Suprapubic skin (tissue), 4 donors: ENCODE data around the genes DARS2, ZBTB37 and TNN.

DNA sequence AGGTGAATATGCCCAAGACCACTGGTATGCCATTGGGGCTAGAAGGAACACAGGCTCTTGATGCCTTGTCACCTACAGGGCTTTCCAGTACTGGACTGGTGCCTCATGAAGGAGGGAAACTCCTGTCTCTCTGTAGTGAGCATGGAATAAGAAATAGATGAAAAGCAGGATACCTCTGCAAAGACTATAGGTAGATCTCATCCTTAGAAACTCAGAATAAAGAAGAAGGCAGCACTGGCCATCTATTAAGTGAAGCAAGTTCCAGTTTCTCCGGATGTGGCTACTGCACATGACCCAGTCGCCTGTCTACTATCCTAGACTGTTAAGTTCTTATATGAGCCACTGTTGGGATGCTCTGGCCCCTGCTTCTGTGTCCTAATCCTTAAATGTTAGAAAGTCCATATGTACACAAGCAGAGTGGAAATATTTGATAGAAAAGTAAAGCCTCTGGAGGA, 2.1 kb downstream of the FASLG start:
- PRO-cap = no peak
- RAMPAGE, long total RNA, 4 experiments = no peak in any of the 4 experiments

DNA sequence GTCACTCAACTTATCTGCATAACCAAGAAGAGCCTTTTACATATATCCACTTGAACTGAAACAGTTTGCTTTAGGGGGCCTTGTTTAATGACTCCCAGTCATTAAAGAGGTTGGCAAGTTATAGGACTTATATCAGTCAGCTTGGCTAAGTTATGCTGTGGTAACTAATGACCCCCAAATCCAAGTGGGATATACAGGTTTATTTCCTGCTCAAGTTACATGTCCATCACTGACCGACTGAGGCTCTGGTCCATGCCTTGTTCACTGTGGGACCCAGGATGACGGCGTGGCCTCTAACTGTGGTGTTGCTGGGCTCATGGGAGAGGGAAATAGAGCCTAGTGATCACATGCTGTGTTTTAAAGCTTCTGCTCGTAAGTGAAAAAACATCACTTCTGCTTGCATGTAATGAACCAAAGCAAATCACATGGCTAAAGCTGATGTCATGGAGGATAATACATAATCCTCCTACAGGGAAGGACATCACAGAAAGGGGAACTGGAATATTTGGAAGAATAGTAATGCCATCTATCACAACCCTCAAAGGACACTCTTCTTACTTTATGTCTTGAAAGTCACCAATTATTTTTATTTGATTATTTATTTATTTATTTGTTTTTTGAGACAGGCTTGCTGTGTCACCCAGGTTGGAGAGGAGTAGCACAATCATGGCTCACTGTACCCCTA, 107.5 kb downstream of the FASLG start:
- PRO-cap = no peak
- RAMPAGE, long total RNA, 4 experiments = no peak in any of the 4 experiments

DNA sequence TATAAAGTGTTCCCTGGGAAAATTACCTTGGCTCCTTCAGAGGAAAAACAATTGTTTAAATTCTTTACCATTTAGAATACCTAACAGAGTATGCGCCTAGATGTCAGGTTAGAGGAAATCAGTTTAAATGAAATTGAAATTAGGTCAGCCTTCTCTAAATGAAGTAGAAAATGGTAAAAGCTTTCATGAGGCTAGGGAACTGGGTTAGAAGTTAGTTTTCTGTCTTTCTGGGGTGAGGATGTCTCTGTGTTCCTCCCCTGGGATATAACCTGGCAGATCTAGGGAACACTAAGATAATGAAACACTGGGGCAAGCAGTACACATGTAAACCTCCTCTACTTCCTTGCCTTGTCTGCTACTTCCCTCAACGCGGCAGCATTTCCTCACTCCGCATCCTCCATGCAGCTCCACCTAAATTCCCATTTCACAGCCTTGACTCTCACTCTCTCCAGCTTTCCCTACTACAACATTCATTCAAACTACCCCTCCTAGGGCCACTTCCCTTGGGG, 90.4 kb downstream of the TNFSF18 start:
- PRO-cap = no peak
- RAMPAGE, long total RNA, 4 experiments = no peak in any of the 4 experiments

DNA sequence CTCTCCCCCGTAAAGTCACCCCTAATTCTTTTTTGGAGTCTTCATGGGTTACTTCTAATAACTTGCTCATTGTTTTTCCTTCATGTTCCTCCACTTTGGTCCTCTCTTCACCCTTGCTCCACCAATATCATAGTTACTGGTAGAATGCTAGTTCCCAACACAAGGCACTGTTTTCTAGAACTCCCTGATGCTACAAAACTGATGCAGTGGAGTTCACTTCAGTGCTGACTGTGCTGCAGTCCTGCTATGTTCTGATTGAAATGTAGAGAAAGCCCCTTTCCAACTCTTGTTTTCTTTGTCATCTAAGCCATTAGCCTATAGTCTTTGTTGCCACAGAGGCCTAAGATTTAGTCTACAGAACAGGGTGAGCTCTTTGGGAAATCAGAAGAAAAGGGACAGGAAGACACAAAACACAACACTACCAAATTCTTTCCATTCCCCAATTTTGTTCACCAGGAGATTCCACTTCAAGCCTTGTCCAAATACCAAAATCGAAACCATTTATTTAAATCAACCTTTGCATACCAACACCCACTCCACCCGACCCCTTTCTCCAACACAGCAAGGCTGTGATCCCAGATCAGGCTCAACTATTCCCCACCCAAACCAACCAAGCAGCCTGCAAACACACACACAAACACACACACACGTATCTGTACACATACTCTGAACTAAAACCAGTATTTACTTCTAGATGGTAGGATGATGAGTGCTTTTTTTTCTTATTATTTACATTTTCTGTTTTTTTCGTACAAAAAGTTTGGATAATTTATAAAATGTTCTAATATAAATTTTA, 33.3 kb upstream of the PRDX6 start:
- PRO-cap = no peak
- RAMPAGE, long total RNA, 4 experiments = no peak in any of the 4 experiments

DNA sequence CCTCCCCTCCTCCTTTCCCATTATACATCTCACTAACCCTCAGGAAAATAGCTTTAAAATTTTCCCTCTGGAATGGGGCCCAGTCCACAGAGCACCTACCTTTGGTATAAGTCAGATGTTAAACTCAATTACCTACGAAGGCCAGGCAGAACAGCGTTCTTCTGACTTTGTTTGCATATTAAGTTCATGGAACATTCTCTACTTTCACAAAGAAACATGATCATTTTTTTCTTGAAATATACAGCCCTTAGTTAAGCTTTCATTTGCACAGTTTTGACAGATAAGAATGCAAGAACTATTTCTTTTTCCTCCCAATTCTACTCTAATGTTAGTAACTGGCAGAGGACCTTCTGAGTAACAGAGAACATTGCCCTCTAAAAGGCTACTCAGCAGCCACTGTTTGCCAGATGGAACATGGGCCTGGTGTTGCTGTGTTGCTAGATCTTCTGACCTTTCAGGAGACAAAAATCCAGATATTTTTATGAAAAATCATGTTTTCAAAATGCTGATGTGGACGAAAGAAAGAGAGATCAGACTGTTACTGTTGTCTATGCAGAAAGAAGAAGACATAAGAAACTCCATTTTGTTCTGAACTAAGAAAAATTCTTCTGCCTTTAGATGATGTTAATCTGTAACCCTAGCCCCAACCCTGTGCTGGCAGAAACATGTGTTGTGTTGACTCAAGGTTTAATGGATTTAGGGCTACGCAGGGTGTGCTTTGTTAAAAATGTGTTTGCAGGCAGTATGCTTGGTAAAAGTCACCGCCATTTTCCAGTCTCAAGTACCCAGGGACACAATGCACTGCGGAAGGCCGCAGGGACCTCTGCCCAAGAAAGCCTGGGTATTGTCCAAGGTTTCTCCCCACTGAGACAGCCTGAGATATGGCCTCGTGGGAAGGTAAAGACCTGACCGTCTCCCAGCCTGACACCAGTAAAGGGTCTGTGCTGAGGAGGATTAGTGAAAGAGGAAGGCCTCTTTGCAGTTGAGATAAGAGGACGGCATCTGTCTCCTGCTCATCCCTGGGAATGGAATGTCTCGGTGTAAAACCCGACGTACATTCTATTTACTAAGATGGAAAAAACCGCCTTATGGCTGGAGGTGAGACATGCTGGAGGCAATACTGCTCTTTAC, 2.9 kb upstream of the PRDX6 start:
- PRO-cap = no peak
- RAMPAGE, long total RNA, 4 experiments = no peak in any of the 4 experiments

DNA sequence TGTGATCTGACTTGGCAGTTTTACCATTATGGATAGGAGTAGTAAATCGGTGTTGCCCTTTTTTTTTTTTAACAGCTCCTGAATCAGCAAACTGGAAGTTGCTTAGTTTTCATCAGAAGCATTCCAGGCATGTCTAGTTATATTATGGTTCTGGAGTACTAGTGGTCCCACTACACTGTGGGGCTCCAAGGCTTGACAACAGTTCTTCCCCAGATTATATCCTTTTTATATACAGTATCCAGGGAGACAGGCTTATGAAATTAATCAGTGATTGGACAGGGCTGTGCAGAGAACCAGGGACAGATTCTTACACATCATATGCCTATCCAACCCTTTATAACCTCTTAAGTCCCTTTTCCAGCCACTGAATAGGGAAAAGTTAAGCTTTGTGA, 1.3 kb downstream of the PRDX6 start:
- PRO-cap = no peak
- RAMPAGE, long total RNA, 4 experiments = no peak in any of the 4 experiments

DNA sequence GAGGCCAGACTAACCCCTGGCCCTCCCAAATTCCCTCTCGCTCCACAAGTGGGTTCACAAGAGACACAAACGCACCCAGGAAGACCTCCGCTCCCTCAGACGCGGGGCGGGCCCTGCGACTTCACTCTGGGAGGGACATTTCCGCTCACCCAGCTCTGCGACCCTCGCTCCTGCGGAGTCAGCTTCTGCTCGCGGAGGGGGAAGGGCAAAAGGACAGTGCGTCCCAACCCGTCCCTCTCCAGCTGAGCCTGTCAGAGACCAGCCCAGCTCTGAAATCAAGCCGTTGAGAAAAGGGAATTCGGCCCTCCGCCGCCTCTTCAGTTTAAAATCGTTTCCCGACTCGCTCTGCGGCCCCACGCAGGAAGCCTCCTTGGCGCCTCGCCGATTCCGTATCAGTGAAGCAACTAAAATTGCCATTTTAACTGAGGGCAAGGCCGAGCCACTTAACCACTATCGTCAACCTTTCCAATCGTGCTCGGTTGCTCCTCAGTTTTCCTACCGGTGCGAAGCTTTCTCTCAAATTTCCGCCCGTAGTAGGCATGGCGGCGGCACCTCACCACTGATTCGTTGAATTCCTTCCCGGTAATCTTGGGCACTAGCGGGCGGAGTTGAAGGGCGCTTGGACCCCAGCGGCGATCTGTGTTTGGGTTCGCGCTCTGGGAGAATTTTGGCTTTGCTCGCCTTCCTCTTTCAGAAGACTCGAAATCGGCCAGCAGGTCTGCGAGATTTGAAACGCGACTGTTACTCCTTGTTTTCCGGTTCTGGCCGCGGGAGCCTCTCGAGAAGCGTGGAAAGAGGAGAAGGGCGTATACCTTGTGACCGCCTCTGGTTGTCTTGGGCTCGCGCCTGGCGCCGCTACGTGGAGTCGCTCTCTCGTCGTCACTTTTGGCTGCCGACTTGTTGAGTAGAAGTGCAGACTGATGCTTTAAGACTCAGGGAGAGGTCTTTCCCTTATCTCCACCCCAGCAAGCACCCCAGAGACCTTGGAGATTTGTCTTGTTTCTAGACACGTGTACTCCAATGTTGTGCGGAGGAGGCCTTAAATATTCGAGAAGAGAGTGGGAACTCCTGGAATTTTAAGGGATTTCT, at the start of gene DARS2:
TSS of gene DARS2 (plus strand) at position 611 of the 1,089 bp plus-strand sequence.
- PRO-cap = bidirectional peak, plus-strand start at position 882 of the sequence, minus-strand start at position 763 of the sequence
- RAMPAGE, long total RNA, 4 experiments = start-site peak on the plus strand in 4 of 4 experiments, centred at positions 594 to 905 of the sequence, 15 to 87 reads per replicate

- PRO-cap = bidirectional peak, plus-strand start at chr1:173868235, minus-strand start at chr1:173867989; bidirectional peak, plus-strand start at chr1:173868439, minus-strand start at chr1:173868448
- RAMPAGE, long total RNA, 4 experiments = start-site peak on the plus strand in 2 of 4 experiments, at chr1:173868161-173868991 at its widest, 5 to 48 reads per replicate
Measured at GRCh38 chr1:173868133-173869132, at the start of gene ZBTB37. Gene ZBTB37 (plus strand): TSS chr1:173868380.

DNA sequence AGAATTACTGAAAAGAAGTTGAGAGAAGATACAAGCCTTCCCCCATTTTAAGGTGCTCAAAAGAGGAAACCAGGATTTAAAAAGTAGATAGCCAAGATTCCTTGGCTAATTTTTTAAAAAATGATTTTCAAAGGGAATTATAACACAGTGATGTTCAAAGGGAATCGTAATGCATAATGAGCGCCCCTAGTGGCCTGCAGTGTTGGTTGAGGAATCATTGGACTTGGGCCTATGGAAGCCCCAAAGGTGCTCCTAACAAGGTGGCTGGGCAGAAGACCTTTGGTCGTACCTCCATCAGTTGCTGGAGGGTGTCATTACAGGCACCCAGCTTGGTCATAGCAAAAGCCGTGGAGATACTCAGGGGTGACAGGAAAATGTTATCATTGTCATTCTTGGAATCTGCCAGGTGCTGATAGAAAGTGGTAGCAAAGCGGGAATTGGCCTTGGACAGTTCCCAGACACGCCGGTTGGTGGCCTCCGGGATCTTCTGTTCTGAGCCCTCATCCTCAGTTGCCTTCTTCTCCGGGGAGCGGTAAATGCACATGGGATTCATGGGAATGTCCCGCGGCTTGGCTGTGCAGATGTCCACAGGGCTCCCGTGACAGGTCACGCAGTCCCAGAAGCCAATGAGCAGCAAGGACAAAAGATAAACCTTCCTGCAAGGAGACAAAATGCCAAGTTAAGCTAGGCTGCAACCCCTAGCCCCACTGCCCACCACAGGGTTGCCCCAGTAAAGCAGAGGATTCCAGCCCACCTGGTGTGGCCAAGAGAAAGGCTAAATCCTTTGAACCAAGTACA, 2.7 kb downstream of the SERPINC1 start:
- PRO-cap = no peak
- RAMPAGE, long total RNA, 4 experiments = no peak in any of the 4 experiments

- PRO-cap = no peak
- RAMPAGE, long total RNA, 4 experiments = no peak in any of the 4 experiments
Measured at GRCh38 chr1:174437202-174437704, 10.5 kb upstream of the GPR52 start.

- PRO-cap = no peak
- RAMPAGE, long total RNA, 4 experiments = start-site peak on the plus strand in 1 of 4 experiments, at chr1:174522994-174523187 at its widest, 12 reads per replicate
Measured at GRCh38 chr1:174522635-174523209, 75.0 kb downstream of the GPR52 start.

- PRO-cap = no peak
- RAMPAGE, long total RNA, 4 experiments = no peak in any of the 4 experiments
Measured at GRCh38 chr1:174938414-174939192, 61.1 kb upstream of the CACYBP start.

- PRO-cap = no peak
- RAMPAGE, long total RNA, 4 experiments = no peak in any of the 4 experiments
Measured at GRCh38 chr1:174964997-174965589, 34.7 kb upstream of the CACYBP start.

- PRO-cap = no peak
- RAMPAGE, long total RNA, 4 experiments = no peak in any of the 4 experiments
Measured at GRCh38 chr1:175000845-175001044, 998 bp downstream of the CACYBP start.

DNA sequence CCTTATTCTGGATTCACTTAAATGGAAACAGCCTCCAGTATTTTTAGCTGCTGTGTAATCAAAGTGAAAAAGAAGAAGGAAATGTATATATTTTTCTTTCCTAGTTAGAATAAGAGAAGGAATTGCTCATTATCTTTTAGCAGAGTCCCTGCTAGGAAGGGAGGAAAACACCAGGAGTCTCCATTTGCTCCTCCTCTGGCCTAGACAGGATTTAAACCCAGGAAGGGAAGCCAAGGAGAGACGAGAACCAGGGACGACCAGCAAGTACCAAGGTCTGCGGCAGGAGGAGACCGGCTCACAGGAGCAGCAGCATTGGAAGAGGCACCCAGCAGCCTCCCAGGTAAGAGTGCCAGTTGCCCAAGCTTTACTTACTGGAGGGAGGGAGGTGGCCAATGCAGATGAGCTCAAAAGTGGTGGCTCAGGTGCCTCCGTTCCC, at the start of gene TNN:
TSS of gene TNN (plus strand) at position 238 of the 436 bp plus-strand sequence.
- PRO-cap = no peak
- RAMPAGE, long total RNA, 4 experiments = start-site peak on the plus strand in 2 of 4 experiments, centred at positions 238 to 239 of the sequence, 6 to 13 reads per replicate

- PRO-cap = no peak
- RAMPAGE, long total RNA, 4 experiments = no peak in any of the 4 experiments
Measured at GRCh38 chr1:175317578-175318288, 125.2 kb upstream of the KIAA0040 start.

DNA sequence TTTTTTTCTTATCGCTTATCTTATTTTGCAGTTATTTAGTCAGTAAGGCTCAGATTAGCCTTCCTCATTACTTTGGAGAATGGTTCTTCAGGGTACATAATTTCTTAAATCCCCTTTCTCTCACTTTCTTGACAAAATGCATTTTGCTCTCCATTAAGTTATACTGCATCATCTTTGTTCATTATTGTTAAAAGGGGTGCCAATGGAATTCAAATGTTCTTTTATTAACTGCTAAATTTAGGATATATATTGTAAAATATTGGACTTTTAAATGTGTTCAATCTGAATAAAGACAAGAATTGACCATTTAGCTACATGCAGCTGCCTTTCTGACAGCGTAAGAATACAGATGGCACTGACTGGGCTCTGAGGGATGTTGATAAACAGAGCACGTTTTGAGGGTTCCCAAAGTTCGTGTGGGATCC, 226.4 kb upstream of the KIAA0040 start:
- PRO-cap = no peak
- RAMPAGE, long total RNA, 4 experiments = no peak in any of the 4 experiments

DNA sequence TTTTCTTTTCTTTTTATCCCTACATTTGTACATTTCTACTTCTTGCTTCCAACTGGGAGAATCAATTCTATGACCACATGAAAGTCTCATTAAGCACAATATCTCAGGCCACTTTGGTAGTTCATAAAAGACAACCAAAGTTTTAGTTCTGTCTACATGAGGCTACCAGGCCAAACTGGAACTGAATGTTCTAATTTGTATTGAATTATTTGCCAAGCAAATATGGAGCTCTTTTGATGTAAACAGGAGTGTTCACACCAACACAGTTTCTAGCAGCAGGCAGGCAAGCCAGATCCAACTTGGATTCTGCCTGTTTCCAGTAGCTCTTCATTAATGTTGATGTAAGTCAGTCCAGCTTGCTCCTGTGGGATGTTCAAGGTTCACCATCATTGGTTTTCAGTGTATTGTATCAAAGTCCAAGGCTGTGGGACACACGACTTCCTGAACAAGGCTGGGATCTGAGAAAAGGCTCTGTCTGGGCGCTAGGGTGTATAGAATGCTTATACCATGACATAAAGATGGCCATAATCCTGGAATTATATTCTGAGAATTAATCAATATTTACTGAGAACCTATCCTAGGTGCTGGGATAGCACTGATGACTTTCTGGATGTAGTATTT, 68.0 kb downstream of the PAPPA2 start:
- PRO-cap = no peak
- RAMPAGE, long total RNA, 4 experiments = no peak in any of the 4 experiments

- PRO-cap = no peak
- RAMPAGE, long total RNA, 4 experiments = no peak in any of the 4 experiments
Measured at GRCh38 chr1:177650857-177651435, 318.9 kb downstream of the SEC16B start.

DNA sequence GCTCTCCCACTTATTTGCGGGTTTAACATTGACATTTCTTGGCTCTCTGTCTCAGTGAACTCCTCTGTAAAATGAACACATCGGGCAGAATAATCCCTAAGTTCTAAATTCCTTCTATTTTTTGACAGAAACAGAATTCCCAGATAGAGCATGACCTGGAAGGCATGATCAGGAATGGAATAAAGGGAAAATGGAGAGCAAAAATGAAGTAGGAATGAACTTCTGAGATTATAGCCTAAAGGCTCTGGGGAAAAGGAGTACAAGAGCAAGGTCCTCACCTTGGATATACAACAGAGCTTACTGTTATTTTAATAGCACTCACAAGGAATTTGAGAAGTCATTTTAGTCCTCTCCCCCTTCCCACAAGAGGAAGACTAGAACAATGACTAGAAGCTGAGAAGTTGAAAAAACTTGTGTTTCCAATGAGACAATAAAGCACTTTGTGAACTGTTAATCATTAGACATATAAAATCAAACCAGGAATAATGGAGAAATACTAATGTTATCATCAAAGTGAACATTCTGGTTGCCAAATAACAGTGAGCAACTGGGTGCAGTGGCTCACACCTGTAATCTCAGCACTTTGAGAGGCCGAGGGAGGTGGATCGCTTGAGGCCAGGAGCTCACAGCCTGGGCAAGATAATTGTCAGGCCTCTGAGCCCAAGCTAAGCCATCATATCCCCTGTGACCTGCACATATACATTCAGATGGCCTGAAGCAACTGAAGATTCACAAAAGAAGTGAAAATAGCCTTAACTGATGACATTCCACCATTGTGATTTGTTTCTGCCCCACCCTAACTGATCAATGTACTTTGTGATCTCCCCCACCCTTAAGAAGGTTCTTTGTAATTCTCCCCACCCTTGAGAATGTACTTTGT, 54.1 kb upstream of the RASAL2 start:
- PRO-cap = no peak
- RAMPAGE, long total RNA, 4 experiments = no peak in any of the 4 experiments